Measurements from ENCODE around the genes RPL3L, NTHL1 and ATP6V0C.

- RRBS: 1% methylated on average over 16 of the region's 54 CpGs
Measured at GRCh38 chr16:1917839-1918224, 383 bp downstream of the HS3ST6 start.

- RRBS: 70% methylated on average over 4 of the region's 9 CpGs
Measured at GRCh38 chr16:1954492-1954869, at the start of gene RPL3L. Gene RPL3L, minus strand, starts transcription at chr16:1954689.

- RRBS: no CpG with 5 or more reads among the region's 8 CpGs
Measured at GRCh38 chr16:1957584-1958102, 1.7 kb upstream of the NDUFB10 start.

DNA sequence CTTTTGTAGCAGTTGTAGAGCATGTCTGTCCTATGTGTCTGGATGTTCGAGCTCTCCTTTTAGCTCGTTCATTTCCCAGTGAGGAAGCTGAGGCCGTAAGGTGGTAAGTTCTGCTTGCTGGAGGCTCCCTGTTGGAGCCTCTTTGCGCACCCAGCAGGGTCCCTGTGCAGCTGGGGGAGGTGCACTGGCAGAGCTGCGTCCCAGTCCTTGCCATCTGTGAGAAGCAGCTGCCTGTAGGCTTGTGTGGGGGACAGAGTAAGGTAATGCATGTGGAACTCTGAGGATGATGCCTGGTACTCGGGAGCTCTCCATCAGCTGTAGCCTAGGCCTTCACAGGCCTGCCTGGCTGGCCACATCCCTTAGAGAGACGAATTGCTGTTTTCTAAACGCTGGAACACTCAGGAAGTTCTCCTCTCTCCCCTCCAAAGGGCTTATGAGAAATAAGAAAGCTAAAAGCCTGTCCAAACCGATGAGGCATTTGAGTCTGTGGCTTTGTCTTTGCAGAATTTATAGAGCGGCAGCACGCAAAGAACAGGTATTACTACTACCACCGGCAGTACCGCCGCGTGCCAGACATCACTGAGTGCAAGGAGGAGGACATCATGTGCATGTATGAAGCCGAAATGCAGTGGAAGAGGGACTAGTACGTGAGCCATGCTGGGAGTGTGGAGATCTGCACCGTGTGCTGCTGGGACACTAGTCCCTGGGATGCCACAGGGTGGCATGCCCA lies 1.5 kb downstream of the NDUFB10 start:
- RRBS: no CpG with 5 or more reads among the region's 18 CpGs

DNA sequence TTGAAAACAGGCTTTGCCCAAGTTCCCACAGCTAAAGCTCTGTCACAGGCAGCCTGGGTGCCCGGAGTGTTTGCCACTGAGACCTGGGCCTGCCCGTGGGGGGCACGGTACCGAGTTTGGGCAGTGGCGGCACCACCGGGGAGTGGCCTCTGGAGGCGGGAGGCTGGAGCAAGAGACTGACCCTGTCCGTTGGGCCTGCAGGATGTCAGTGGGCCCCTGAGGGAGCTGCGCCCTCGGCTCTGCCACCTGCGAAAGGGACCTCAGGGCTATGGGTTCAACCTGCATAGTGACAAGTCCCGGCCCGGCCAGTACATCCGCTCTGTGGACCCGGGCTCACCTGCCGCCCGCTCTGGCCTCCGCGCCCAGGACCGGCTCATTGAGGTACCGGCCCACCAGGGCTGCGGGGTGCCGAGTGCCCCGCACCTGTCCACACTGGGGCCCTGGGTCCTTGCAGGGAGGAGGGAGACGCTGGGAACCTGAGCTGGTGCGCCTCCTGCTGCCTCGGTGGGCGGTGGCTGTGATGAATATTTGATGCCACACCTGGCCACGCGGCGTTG lies 9.5 kb downstream of the NHERF2 start:
- RRBS: 64% methylated on average over 12 of the region's 31 CpGs

- RRBS: no CpG with 5 or more reads among the region's 24 CpGs
Measured at GRCh38 chr16:2036680-2037181, 10.0 kb downstream of the NHERF2 start.

- RRBS: no CpG with 5 or more reads among the region's 26 CpGs
Measured at GRCh38 chr16:2043700-2044489, 3.7 kb downstream of the NTHL1 start.

DNA sequence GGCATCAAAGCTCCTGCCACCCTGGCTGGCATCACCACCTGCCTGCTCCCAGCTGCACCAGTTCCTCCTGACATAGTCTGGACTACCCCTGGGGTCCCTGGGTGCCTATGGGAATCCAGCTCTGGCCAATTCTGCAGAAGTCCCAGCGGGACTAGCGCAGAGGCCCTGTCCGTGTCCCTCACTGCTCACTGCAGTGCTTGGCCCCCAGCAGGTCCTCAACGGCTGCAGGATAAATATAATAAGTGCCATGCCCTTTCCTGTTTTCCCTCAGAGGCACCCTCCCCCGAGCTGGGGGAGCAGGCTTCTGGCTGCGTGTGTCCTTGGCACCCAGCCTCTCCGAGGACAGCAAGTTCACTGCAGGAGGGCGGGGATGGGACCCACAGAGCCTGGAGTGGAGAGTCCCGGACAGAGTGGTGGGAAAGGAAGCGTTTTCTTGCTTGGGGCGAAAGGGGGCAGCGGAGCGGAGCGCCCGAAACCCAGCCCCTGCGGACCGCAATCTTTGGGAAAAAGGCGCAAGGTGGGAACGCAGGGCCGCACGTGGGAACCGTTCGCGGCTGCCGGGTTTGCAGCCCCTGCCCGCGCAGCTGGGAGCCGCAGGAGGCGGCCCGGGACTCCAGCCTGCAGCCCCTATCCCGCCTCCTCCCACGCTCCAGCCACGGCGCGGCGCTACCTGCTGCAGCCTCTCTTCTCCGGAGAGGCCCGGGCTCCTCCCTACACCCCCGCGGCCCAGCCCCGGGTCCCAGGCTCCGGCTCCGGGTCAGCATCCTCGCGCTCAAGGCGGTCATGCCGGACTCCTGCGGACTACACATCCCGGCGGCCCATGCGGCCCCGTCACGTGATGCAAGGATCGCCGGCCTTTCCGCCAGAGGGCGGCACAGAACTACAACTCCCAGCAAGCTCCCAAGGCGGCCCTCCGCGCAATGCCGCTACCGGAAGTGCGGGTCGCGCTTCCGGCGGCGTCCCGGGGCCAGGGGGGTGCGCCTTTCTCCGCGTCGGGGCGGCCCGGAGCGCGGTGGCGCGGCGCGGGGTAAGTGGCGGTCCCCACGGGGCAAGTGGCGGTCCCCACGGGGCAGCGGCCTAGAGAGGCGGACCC lies at the start of gene NTHL1:
Gene NTHL1 (minus strand): TSS at position 796 of the 1,093 bp plus-strand sequence.
- RRBS: 2% methylated on average over 42 of the region's 87 CpGs

GRCh38 chr16:2085863-2086473 lies 38.2 kb downstream of the TSC2 start:
- RRBS: 63% methylated on average over 2 of the region's 25 CpGs

- RRBS: 86% methylated on average over 4 of the region's 42 CpGs
Measured at GRCh38 chr16:2088937-2090062, 41.5 kb downstream of the TSC2 start.

DNA sequence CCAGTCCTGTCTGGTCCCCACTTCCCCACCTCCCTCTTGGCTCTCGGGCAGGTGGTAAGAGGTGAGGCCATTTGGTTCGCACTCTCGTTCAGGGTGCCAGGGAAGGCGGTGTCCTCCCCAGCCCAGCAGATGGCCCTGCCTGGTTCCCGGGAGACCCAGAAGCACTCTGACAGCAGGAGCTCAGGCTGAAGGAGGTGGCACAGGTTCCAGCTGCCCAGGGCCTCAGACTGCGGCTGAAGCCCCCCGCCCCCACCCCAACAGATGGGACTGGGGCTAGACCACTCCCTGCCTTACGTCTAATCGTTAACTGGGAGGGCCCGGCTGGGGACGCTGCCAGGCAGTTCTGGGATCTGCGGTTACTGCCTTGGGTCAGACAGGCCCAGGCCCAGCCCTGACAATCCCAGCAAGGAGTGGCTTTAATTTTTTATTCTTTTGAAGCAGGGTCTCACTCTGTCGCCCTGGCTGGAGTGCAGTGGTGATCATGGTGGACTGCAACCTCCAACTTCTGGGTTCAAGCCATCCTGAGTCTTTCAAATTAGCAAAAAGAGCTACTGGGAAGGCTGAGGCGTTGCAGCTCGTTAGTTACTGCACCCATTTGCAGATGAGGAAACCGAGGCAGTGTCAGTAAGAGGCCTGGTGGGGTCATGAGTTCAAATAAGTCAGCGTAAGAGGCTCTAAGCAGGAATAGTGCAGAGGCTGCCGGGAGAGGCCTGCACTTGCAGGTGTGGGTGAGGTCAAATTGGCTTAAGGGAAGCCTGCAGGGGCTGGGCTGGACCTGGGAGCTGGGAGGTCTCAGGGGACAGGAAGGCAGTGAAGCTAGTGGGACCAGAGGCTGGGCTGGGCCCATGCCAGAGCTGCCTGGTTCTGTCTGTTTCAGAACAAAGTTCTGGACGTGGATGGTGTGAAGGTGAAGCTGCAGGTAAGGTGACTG lies 2.5 kb downstream of the RAB26 start:
- RRBS: no CpG with 5 or more reads among the region's 19 CpGs

DNA sequence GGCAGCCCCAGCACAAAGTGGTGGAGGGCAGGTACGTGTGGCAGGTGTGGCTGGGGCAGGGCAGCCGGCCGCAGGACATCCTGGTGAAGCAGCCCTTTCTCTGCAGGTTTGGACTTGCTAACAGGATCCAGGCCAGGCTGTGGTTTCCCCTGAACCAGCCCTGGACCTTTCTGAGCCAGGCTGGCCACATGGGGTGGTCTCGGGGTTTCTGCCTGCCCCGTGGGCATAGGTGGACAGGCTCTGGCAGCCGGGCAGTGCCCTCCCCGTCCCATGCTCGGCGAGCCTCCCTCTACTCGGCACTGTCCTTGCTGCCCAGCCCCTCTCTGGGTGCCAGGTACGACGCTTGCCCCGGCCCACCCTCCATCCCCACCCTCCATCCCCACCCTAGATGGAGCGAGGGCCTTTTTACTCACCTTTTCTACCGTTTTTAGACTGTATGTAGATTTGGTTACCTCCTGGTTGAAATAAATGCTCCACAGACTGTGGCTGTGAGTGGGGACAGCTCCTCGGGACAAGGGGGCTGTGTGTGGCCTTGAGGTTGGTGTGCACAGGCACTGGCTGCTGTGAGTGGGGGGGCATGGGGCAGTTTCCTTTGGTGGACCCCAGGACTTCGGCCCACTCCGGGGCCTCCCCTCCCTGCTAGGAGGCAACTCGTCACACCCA lies 19.8 kb downstream of the CASKIN1 start:
- RRBS: 100% methylated on average over 3 of the region's 19 CpGs

GRCh38 chr16:2430189-2430838 lies 1.1 kb downstream of the CCNF start:
- RRBS: no CpG with 5 or more reads among the region's 12 CpGs

GRCh38 chr16:2476834-2477051 lies 1.8 kb downstream of the TBC1D24 start:
- RRBS: no CpG with 5 or more reads among the region's 2 CpGs

- RRBS: 2% methylated on average over 34 of the region's 101 CpGs
Measured at GRCh38 chr16:2513823-2514523, at the start of gene ATP6V0C. Gene ATP6V0C, plus strand, starts transcription at chr16:2513952.

- RRBS: 61% methylated on average over 4 of the region's 31 CpGs
Measured at GRCh38 chr16:2519015-2519684, 1.0 kb upstream of the AMDHD2 start.

DNA sequence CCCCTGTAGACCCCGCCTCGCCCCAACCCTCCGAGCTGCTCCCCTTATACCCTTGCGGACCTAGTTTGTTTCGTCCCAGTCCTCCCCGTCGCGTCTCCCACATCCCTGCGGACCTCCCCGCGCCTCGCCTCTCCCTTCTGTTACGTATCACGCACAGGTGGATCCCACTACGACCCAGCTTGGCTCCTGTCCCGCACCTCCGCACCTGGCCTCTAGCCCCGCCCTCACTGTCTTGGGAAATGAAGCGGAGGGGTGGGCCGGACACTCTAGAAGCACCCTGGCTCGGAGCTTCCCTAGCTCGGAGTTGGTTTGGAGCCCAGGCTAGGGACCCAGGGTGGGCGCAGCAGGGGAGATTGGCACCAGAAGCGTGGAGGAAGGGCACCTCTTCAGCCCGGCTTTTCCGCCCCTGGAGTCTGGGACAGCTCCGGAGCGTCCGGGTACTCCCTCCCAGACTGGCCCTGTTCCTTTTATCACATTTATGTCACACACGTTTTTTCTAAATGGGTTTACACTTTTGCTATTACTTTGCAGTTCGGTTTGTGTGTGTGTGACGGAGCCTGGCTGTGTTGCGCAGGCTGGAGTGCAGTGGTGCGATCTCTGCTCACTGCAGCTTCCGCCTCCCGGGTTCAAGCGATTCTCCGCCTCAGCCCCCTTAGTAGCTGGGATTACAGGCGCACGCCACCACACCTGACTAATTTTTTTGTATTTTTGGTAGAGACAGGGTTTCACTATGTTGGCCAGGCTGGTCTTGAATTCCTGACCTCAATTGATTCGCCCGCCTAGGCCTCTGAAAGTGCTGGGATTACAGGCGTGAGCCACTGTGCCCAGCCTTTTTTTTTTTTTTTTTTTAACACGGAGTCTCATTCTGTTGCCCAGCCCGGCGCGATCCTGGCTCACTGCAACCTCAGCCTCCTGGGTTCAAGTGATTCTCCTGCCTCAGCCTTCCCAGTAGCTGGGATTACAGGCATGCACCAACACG lies 1.5 kb upstream of the CEMP1 start:
- RRBS: no CpG with 5 or more reads among the region's 48 CpGs

GRCh38 chr16:2693107-2693677 lies 10.9 kb downstream of the KCTD5 start:
- RRBS: no CpG with 5 or more reads among the region's 19 CpGs

DNA sequence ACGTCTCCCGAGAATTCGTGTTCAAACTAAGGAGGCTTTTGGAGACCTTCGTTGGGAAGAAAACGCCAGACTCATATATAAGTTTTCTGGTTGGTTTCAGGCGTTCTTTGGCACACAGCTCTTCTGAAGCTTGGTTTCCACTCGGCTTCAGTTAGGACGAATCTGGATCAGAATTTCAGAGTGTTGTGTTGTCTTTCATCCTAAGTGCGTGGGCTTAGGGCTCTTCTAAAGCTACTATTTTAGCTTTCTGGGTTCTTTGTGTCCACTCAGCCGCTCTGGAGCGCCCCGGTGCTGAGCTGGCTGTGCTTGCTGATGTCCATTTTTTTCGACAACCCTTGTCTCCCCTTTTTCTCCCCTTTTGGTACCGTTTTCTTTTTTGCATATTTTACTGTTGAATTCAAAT lies 1.1 kb downstream of the SRRM2 start:
- RRBS: no CpG with 5 or more reads among the region's 14 CpGs

Measured in foreskin fibroblast (primary cell).